REH cell (cell line): ENCODE measurements around a stretch of chr1.

DNA sequence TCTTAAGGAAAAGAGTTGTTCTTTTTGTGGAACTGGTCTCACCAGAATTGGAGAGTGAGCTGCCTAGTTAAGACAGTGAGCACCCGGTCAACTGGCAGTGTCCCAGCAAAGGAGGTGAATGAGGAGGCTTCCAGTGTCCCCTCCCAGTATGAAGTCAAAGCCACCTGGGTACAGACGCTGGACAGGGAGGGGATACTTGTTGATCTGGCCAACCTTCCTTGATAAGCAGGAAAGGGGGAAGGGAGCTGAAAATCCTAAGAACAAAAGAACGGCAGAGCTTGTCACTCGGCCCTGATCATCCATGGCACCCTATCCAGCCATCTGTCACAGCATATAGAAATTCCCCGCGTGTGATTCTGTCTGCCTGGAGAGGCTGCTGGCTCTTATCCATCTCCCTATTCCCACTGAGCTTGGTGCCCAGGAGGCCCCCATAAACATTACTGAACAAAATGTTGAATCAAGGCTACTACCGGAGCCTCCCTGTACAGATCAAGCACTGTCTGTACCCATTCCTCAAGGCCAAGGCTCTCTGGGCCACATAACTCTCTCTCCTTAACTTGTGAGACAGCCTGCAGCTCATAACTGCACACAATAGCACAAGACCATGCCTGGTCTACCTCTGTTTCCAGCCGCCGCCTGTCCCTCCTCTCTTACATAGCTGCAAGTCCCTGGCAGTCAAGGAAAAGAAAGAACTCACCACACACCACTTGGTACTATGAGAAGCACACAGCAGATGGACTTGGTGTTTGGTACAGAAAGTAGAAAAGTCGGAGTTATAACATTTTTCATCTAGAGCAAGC is 114.9 kb downstream of the MRPL37 start:
- PRO-cap, result no peak

- PRO-cap, result no peak
Observed at GRCh38 chr1:54332719-54333498, 132.9 kb downstream of the MRPL37 start.

GRCh38 chr1:54341225-54341952 is 141.4 kb downstream of the MRPL37 start:
- PRO-cap, result no peak

DNA sequence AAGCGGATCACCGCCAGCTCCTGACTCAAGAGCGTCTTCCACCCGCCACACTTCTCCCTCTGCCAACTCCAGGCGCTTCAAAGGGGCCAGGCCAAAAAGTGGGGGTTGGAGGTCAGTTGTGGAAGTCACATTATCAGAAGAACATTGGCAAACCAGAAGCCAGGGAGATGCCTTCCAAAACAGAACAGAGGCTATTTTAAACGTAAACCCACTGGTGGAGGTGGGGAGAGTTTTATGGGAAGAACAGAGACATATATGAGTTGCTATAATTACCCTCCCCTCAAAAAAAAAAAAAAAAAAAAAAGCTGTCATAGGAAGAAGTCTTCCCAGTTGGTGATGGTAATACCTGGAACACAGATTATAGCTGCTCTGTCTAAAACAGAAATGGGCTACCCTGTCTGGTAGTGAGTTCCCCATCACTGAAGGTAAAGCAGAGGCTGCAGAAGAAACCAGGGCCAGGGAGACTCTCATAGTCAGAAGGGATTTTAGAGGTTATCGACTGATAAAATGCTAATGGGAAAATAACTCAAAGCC is 159.0 kb downstream of the MRPL37 start:
- PRO-cap, result no peak

- PRO-cap, result no peak
Observed at GRCh38 chr1:54372955-54373651, 173.1 kb downstream of the MRPL37 start.

- PRO-cap, result no peak
Observed at GRCh38 chr1:54401520-54401985, 146.5 kb upstream of the ACOT11 start.

DNA sequence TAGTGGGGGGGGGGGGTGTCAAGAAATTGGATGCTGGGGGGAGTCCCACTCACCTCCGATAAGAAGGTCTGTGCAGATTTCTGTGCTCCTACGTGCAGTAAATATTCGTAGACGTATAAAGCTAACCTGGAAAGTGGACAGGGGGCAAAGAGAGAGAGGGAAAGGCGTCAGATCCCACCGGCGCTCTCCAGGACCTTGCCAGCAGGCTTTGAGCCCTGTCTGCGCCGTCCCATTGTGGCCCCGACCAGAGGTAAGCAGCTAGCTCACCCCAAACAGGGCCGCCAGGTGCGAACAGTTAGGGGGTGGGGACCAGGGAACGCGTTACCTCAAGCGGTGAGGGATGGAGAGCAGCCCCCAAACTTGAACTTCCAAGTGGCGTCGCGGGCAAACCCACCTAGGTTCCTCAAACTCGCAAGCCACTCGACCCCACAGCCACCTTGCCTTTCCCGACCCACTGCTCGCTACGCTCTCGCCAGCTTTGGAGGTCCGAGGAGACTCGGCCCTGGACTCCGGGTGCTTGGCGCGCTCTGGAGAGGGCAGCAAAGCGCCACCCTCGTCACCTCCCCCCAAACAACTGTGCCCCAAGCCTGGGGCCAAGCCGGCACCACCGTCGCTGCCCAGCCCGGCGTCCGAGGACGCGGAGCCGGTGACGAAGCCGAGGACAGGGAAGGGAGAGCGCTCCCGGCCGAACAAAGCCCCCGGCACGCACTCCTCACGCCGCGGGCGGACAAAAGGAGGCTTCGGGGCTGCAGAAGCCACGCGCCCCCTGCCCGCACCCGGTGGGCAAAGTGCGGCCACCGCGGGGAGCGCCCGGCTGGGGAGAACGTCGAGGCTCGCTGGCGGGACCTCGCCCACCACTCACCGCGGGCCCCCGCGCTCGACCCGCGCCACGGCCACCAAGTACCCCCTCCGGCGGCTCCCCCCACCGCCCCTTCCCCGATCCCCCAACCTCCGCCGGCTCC is 142.9 kb upstream of the ACOT11 start:
- PRO-cap, result no peak

DNA sequence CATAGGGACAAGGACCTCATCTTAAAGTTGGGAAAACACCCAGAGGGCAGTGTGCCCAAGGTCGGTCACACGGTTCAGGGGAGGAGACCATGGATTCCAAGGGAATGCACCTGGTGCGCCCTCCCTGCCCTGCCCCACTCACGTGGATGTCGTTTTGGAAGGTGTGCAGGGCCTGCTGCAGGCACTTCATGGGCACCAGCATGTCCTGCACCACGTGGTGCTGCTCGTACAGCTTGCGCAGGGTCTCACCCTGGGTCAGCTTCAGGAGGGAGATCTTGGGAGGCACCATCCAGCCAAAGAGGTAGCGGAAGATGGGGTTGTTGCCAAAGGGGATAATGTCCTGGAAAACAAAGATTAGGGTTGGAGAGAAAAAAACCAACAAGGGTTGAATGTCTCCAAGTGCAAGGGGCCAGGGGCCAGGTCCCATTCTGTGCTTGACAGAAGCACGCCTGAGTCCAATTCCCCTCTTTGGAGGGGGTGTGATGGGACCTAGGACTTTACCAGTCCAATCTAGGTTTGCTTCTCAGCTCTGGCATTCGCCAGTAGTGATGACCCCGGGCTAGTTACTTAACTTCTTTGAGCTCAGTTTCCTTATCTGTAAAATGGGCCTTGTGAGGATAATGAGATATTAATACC is 33.0 kb downstream of the DHCR24 start:
- PRO-cap, result no peak

- PRO-cap, result no peak
Observed at GRCh38 chr1:54864075-54865035, 22.6 kb downstream of the DHCR24 start.

- PRO-cap, result no peak
Observed at GRCh38 chr1:54871189-54871970, 15.6 kb downstream of the DHCR24 start.

DNA sequence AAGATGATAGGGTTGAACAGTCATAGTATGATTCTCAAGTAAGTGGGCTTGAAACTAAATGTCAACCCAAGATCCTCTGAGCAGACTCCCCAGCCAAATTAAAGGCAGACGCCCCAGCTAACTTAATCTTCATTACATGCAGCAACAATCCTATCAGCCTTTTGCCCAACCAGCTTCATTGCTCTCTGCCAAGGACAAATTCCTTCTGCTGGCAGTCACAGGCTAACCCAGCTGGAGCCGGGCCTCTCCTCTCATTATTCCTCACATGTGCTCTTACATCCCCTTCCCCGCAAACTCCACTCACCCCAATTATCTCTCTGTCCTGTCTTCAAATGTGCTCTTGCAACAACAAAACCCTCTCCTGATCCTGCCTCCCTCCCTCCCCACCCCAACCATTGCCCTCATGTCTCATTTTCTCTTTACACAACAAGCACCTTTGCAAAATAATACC is 35.8 kb upstream of the DHCR24 start:
- PRO-cap, result no peak

DNA sequence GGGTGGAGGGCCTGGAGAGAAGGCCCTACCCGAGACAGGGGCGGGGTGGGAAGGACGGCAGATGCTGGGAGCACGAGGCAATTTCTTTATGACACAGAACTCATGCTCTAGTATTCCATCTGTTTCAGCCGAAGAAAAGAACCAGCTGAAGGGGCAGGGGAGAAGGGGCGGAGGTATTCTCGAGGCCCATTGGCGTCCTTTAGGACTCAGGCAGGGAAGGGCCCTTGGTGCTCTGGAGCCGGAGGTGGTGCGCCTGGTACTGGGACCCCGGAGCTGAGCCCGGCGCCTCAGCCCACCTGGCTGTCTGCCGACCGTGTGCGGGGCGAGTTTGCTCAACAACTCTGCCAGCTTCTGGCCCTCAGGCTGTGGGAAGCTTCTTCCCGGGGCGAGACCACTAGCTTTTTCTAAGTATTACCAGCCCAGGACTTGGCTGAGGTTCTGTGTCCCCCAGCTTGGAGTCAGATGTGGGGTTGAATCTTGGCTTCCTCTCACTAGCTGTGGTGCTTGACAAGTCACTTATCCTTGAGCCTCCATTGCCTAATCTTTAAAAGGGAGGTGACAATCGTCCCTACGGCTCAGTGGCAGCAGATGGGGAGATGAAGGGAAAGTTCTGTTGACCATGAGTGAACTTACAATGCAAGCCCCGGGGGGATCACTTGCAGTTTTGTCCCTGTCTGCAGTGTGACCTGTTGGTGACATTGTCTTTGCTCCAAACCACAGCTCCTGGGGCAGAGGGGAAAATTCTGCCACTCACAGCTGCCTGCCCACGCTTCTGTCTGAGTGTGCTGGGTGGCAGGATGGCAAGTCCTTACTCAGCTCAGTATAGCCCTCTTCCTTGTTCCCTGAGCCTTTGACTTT is 1.4 kb downstream of the PCSK9 start:
- PRO-cap, result no peak

DNA sequence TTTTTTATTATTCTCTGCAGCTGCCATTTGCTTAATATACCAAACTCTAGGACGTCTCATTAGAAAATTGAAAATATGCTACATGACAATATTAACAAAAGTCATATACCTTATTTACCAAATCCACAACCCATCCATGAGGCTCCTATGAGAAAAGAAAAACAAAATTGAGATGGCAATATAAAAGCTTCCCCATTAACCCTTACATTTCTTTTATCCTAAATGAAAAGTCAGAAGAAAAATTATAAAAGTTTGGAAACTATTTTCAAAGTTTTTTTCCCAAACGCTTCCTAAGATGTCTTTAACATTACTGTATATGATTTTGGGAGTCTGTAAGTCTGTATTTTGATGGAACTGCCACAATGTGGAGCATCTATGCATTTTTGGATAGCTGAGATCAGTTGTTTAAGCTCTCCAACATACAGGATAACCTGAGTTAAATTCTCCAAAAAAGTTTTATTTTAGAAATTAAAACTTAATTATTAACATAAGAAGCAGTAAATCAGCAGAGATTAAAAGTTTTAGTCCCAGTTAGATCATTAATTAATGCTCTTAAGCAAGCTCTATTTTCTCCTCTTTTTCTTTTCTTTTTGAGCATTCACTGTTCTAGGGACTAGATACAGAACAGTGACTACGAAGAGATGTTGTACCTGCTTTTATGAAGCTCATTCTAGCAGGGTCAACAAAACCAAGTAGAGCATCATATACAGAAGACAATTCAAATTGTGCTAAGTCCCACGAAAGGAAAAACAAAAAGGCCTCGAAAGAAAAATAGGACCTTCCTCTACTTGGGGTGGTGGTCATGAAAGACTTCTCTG is 48.5 kb downstream of the USP24 start:
- PRO-cap, result no peak

DNA sequence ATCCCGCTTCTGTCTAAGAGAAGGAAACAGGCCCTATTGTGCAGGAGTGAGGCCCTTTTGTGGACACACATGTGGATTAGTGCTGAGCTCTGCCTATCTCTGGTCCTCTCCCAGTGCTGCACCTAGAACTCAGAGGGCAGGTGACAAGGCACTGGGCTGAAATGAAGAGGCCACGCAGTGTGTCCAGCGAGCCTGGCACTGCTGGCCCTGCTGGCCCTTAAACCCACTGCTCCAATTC is 160.2 kb upstream of the USP24 start:
- PRO-cap, result no peak

DNA sequence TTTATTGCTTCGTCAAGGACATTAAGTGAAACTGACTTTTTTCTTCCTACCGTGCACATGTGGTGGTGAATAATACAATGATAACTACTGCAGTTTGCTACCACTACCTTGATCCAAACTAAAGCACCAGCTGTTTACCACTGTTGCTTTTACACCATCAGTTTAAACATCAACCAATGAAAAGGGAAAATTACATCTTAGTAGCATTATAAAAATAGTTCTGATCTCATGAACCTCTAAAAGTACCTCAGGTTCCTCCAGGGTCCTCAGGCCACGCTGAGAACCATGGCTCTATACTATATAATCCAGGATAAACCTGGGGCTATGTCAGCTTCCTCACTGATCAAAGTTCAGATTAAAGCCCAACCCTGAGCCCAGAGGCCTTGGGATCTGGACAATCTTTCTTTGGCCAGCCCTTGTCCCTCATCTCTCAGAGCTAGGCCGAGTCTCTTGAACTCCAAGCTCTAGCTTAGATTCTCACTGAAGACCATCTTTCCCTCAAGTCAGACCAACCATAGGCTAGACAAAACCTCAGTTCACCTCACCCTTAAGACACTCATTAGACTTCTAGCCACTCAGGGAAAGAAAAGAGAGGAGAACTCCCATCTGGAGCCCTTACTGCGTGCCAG is 168.4 kb downstream of the PLPP3 start:
- PRO-cap, result no peak

DNA sequence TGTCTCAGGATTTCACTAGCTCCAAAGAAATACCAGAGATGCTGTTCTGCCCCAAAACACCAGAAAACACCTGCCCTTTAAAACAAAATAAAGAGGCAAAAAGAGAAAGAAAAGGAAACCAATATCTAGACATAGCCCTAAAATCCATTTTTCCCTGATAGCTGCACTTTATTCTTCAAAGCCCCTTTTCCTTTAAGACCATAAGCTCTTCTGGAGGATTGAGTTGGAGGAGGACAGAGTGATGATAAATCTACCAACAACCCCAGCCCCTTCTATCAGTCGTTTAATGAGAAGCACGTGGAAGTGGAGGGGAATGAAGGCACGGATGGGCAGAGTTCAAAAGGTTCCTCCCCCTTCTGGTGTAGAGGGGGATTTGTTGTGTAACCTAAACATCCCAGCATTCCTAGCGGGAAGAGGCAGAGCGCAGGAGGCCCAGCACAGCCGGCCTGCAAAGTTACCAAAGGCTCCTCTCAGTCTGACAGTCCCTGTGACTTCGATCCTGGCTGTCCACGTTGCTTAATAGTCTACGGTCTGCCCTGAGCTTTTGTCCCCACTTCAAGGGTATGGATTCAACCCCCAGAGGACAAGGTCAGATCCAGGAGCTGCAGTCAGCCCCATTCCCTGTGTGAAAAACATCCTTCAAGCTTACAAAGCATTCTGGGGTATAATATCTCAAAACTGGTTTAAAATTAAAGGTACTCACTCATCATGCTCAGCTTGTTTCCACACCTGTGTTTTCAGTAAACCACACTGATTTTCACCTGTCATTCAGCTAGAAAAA is 118.1 kb downstream of the PLPP3 start:
- PRO-cap, result no peak

- PRO-cap, result no peak
Observed at GRCh38 chr1:56516036-56517509, 62.8 kb downstream of the PLPP3 start.

DNA sequence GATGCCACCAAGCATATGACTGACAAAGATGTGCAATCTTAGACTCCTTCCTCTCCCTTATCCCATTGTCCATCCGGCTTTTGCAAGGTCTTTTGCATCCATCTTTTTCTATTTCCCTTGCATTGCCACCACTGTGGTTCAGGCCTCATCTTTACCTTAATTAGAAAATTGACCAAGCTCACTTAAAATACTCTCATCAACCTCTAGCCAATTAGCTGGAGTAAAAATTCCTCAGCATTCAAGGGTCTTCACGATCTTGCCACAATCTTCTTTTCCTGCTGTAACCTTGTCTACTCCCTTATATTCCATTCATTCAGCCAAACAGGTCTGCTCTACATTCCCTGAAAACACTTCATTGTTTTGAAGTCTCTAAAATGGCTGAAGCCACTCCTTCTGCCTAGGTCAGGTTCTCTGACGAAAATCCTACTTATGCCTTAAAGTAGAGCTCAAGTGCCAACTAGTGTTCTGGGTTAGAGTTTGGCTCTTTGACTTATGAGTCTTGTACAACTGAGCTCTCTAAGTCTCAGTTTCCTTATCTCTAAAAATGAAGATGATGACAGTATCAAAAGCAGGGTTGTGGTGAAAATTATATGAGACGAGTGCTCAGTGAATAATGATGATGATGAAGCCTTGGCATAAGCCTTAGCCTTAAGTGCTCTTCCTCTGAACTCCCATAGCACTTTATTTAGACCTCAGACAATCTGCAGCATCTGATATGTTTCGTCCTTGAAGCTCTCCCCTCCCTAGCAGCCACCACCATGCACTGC is 48.7 kb downstream of the PLPP3 start:
- PRO-cap, result no peak

DNA sequence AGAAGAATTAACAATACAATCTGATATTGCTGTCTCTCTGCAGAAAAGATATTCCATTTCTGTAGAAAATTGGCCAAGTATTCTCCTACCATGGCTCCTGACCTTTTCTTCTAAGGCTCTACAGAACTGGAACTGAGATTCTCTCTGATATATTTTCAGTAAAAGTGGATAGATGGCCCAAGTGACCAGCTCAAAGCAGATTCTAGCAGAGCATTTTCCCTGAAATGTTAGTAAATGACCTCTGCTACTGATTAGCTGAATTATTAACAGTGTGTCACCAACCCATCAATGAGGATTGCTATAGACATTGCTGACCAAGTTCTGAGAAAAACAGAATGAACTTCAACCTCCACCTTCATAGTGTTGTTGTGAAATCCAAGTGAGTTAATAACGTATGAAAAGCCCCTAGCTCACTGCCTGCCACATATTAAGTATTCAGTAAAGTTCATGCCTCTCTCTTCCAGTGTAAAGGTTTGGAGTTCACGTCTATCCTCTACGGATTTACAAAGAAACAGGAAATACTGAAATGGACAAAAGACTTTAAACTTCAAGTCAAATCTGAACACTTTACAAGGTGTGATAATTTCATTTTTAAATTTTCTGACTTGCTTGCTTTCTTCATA is 15.8 kb downstream of the PLPP3 start:
- PRO-cap, result no peak

GRCh38 chr1:56578518-56578960 is 824 bp downstream of the PLPP3 start:
- PRO-cap, result no peak